ENCODE measurements around the genes JAKMIP3 and LRRC27.

- PRO-cap: no peak
Observed at GRCh38 chr10:131311808-131312865, 616 bp upstream of the TCERG1L start.

- PRO-cap: no peak
Observed at GRCh38 chr10:131947790-131948371, 33.8 kb downstream of the BNIP3 start.

DNA sequence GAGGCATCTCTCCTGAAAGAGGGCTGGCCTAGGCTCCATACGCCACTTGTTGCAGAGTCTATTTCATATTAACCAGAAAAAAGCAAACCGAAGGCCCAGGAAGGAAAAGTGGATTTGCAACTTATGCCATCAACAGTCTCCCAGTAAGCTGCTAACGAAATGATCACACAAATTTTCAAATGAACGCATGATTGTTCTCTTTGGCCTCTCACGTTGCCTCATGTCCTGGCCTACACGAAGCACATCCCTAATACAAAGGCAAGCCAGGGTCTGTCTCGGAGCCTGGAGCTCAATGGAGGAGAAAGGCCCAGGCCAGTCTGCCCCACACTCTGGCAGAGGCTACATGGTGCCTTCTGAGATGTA lies 6.1 kb downstream of the BNIP3 start:
- PRO-cap: no peak

- PRO-cap: unidirectional peak, plus-strand start at chr10:132066014
Observed at GRCh38 chr10:132065010-132066241, at the start of gene JAKMIP3. Gene JAKMIP3, plus strand, starts transcription at chr10:132065946.

- PRO-cap: no peak
Observed at GRCh38 chr10:132078542-132079119, 12.9 kb downstream of the JAKMIP3 start.

DNA sequence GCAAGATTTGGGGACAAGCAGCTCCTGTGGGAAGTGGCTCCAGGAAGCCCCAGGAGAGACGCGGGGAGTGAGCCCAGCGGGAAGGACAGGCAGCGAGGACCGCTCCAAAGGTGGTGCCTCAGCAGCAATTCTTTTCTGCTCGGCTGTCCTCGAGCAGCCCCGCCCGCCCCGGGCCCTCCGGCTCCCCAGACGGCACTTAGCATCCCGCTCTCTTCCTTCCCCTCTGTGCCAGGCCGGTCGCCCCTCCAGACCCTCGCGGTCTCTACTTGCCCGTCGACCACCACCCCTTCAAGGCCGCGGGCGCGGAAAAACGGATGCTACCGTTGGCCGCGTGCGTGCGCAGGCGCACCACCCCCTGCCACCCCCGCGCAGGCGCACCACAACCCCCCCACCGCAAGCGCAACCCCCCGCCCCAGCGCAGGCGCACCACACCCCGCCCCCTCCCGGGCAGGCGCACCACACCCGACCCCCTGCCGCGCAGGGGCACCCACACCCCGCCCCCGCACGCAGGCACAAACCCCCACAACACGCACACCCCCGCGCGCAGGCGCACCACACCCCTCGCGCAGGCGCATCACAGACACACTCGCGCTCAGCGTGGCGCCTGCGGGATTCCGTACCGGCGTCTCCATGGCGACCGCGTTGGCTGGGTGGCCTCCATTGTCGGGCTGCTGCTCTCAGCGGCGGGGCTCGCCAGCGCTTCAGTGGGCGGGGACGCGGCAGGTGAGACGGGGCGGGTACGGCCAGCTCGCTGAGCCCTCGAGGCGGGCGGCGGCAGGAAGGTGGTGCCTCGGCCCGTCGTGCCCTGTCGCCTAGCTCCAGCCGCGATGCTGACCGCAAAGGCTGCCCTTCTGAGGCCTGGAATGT lies at the start of gene LRRC27:
LRRC27 (plus strand) TSS at position 660 of the 867 bp plus-strand sequence.
- PRO-cap: no peak

GRCh38 chr10:132395710-132396899 lies 895 bp upstream of the PWWP2B start:
- PRO-cap: bidirectional peak, plus-strand start at chr10:132396177, minus-strand start at chr10:132395979

GRCh38 chr10:132400549-132400965 lies 3.6 kb downstream of the PWWP2B start:
- PRO-cap: no peak

DNA sequence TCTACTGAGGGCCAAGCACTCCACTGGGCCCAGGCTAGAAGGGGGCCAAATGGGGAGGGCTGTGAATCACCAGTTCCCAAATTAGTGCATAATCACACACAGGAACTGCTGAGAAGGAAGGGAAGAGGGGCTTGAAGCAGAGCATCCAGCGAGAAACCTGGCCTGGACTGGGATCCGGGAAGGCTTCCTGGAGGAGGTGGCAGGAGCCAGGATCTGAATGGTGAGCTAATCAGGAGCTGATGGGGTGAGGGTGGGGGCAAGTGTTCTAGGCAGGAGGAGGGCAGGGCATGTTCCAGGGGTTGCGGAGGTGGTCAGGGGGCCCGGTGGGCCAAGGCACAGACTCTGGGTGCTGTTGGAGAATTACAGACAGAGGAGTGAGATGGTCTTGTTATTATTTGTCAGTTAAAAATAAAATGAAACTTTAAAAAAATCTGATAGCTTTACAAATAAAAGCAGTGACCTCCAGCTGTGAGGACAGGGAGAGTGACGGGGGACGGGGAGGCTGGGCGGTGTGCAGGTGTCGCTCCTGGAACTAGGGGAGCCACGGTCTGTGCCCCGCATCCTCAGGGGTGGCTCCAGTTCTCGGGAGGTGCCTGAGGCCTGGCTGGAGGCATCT lies 12.8 kb downstream of the PWWP2B start:
- PRO-cap: no peak

- PRO-cap: no peak
Observed at GRCh38 chr10:132434156-132434804, 37.3 kb downstream of the PWWP2B start.

GRCh38 chr10:132452904-132453546 lies 56.0 kb downstream of the PWWP2B start:
- PRO-cap: no peak

DNA sequence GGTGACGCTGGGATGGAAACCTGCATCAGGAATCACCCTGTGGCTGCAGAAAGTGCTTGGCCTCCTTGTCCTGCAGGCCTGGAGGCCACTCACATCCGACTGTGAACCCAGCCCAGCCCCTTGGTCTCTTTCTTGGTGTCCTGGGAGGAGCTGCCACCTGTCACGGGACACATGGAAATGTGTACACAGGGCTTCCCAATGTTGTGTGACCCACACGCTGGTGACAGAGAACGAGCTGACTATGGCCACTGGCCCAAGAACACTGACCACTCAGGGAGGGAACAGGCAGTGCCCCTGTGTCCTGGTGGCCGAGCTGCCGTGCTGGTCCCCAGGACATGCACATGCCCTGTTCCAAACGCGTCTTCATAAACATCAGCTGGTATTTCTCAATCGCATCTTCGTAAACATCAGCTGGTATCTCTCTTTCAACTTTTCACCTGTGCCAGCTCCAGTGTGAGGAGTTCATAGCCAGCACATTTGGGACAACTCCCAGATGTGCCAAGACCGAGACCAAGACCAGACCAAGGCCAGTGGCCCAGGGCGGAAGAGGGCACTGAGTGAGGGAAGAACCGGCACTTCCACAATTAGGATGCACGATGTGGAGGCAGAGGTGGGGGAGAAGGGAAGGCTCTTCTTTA lies 57.8 kb upstream of the INPP5A start:
- PRO-cap: no peak

DNA sequence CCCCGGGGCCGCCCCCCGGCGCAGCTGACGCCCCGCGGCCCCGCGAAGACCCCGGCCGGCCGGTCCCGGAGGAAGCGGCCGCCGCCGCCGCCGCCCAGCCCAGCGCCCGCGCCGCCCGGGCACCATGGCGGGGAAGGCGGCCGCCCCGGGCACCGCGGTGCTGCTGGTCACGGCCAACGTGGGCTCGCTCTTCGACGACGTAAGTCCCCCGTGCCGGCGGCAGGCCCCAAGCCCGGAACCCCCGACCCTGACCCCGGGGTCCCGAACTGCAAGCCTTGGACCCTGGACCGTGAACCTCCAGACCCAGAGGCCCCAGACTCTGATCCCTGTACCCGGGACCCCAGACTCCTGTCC lies 363 bp downstream of the INPP5A start:
- PRO-cap: no peak

DNA sequence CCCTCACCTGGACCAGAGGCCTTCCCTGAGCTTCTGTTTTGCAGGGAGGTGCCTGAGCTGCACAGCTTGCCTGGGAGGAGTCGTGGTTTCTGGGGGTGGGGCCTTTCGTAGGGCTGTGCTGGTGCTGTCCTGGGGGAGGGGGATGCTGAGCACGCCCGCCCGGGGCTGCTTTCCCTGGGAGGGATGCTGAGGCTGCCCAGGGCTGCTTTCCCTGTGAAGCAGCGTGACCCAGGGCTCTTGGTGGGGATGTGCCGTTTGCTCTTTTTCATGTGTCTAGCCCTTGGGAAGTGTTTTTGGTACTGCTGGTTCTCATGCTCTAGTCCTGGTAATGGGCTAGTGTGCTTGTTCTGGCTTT lies 34.7 kb downstream of the INPP5A start:
- PRO-cap: no peak

DNA sequence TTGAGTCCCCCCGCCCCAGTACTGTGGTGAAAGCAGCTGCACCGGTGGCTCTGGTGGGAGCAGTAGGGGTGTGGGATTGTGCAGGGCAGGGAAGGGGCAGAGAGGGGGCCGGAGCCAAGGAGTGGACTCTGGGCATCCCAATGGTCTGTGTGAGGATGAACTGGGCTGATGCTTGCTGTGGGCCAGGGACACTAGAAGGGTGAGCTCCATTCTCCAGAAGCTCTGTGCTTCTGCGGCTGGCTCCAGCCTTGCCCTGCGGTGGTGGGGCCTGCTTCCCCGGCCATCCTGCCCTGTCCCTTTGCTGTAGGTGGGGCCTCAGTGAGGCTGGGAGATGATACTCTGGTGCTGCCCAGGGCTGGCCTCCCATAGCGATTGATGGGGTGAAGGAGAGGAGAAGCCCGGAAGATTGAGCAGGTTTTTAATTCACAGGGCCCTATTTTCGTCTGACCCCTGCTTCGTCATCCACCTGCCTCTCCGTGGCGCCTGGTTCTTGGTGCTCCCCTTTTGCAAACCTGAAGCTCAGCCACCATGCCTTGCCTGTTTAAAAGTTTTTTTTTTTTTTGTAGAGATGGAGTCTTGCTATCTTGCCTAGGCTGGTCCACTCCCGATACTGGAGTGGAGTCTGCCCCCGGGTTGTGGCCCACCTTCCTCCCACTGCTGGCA lies 41.9 kb downstream of the INPP5A start:
- PRO-cap: no peak

DNA sequence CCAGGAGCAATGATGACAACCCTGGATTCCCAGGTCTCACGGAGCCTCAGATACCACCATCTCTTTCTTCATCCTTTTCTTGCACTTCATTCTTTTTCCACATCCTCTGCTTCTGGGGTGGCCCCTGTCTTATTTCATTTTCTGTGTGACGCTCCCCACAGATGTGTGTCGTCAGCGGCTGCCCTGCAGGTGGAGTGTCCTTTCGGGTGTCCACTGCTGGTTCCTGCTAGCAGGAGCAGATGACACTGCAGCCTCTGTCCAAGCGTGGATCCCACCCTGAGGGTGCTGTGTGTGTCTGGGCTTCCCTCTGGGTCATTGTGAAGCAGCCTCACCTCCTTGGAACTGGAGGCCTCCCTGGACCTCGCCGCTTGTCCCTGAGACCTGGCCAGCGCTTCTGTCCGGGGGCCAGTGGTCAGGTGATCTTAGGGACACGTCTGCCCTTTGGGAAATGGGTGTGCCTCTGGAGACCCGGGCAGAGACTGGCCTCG lies 48.1 kb downstream of the INPP5A start:
- PRO-cap: no peak

GRCh38 chr10:132586213-132586727 lies 48.7 kb downstream of the INPP5A start:
- PRO-cap: no peak

- PRO-cap: no peak
Observed at GRCh38 chr10:132629090-132629653, 91.6 kb downstream of the INPP5A start.

DNA sequence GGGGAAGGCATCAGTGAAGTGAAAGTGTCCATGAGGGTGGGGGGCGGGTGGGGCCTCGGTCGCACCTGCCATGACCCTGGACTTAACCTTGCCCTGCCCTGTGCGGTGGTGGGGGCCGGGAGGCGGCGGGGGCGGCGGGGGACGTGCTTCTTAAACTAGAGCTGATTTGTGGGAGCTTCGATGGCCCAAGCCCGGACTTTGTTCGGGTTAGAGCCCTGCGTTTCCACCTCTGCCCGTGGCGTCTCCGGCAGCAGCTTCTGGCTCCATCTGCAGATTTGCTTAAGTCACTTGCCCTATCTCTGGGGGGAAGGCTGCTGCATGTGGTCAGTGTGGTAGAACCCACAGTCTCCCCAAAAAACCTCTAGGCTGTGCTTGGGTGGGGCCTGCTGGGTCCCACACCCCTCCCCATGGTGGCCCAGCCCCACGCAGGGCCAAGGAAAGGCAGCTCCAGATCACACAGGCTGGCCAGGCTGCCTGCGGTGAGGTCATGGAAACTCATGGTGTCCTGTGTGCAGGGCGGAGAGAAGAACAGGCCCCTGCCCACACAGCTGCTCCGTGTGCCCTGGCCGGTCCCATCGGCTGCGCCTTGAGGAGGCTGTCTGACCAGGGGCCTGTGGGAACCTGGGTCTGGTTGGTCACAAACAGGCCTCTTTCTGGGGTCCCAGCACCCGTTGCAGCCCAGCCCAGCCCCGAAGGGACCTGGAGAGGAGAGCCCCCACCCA lies 93.2 kb downstream of the INPP5A start:
- PRO-cap: no peak

DNA sequence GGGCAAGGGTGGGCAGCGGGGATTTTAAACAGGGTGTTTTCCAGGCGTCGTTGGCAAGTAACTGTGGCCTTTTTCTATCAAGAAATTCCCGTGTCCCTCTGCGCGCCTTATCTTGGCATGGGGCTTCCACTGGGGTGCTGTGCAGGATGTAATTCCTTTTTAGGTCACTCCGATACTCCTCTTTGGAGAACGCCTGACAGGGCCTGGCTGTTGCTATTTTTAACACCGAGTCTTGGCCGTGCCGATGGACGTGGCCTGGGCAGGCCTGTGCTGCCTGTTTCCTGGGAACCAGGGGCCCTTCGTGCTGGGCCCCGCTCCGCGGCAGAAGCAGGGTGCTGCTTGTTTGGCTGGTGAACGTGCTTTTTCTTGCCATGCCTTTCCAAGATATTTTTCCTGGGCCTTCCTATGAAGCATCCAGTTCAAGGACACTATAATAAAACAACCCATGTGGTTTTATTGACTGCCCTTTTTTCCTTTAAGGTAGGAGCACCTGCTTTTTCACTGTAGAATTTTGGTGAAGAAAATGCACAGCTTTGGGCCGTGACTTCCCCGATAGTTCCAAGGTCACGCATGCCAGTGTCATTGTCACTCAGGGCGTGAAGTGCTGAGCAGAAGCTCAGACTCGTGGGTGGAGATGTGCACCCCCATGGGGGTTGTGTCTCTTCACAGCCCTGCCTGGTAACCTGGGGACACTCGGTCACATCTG lies 94.0 kb downstream of the INPP5A start:
- PRO-cap: no peak